Peripheral blood mononuclear cell (primary cell): ENCODE measurements around a stretch of chr5.

DNA sequence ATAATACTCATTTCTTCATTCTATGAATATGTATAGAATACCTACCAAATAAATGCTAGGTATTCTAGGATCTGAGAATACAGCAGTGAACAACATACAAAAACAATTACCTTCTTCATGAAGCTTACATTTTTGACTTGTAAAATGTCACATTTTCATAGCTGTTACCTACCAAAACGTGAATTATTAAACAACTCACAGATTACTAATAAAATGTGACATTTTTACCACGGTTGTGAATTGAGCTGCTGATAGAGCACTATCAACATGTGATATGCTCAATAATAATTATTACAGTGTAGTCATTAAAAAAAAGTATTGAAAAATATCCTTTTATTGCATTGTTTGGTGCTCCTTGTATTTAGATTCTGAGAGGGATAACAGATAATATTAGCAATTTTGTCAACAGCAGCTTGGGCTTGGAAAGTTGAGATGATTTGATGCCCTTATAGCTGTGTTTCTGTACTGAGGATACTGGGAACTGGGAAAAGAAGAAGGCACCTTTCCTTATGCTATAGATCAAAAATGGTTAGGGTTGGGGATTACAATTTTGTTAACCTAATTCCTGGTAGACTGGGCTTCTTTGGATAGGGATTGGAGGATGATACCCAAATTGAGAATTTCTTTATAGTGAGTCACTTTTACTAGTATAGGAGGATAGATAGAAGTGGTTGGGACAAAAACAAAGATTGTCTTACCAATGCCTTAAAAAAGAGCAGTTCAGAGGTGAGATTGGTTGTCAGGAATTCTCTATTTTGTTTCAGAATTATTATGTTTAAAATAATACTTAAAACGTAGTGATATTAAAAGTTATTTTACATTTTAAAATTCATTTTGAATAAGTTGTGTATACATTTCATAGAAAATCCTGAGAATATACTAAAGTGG is 38.2 kb downstream of the TENT2 start:
- PRO-cap, 8 experiments: no peak in any of the 8 experiments

- PRO-cap, 8 experiments: no peak in any of the 8 experiments
Measured at GRCh38 chr5:79690667-79691798, 1.4 kb downstream of the CMYA5 start.

GRCh38 chr5:79697144-79697794 is 7.6 kb downstream of the CMYA5 start:
- PRO-cap, 8 experiments: no peak in any of the 8 experiments

DNA sequence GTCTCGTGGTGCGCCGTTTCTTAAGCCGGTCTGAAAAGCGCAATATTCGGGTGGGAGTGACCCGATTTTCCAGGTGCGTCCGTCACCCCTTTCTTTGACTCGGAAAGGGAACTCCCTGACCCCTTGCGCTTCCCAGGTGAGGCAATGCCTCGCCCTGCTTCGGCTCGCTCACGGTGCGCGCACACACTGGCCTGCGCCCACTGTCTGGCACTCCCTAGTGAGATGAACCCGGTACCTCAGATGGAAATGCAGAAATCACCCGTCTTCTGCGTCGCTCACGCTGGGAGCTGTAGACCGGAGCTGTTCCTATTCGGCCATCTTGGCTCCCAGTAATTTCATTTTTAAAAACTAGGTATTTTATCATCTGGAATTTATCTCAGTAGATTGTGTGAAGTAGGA is 95.0 kb downstream of the CMYA5 start:
- PRO-cap, 8 experiments: no peak in any of the 8 experiments

GRCh38 chr5:80133060-80133394 is 97.9 kb downstream of the THBS4 start:
- PRO-cap, 8 experiments: peak in 5 of 8 experiments; most common minus-strand start chr5:80133113 (in 3)

DNA sequence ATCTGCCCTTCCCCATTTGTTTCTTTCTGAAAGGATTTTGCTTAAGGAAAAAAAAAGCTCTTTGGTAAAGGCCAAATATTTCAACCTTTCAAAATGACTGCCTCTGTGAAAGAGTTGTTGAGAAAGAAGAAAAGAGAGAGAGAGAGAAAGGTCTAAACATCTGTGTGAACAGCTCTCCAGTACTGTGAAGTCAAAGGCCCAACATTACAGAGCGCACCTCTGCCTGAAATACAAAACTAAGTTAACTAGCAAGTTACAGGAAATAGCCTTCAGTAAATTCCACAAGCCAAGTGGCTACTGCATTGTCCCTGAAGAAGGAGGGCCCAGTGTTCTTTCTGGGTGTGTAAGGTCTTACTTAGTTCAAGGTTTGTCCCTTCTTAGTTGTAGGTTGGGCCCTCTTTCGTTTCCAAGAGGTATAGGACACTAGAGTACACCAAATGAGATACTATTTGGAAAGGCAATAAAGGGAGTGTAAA is 104.4 kb downstream of the THBS4 start:
- PRO-cap, 8 experiments: no peak in any of the 8 experiments

DNA sequence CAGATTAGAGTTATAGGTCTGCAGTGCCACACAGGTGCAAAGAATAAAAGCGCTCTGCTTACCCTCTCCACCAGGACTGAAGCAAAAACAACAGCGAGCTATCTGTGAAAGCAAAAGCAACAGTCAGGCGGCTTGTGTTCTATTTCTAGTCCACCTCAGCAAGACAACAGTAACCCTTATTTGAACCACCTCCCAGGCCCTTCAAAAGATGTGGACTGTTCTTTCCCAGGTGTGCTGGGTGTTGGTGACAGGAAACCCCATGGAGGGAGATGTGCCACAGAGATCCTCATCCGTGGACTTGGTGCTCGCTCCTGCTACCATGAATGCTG is 108.7 kb downstream of the SERINC5 start:
- PRO-cap, 8 experiments: no peak in any of the 8 experiments

DNA sequence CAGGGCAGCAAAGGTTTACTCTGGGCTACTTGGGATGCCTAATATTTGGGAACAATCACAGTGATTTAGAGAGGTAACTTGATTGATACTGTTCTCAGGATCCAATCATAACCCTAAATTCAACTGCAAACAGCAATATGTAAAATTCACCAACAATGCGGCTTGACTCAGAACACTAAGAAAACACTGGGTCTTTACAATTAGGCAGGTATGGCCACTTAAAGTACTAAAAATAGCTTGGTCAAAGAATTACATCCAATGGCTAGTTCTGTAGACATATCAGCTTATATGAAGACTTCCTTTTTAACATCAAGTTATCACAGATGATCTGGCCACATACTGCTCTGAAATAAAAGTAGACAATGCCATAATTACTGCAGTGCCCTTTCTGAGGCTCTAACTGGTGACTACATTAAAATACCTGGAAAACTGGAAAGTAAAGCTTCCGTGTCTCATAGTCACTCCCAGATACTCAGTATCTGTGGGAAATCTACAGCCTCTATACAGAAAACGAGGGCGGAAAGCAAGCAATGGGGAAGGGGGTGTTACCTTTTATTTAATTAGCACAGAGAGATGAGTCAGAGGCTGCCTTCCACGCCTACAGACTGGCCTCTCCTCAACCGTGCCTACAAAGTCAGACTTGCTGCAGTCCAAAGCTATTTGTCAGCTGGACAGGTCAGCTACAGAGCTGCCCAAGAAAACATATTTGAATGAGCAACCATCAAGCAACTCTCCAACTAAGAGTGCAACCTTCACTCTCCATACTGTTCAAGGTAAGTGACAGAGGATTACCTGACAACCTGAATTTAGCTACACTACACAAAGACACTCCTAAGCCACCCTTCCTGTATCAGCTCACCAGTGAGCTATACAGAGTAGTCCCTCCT is 8.7 kb downstream of the SERINC5 start:
- PRO-cap, 8 experiments: peak in 2 of 8 experiments; most common plus-strand start position 660 of the sequence (in 2)

DNA sequence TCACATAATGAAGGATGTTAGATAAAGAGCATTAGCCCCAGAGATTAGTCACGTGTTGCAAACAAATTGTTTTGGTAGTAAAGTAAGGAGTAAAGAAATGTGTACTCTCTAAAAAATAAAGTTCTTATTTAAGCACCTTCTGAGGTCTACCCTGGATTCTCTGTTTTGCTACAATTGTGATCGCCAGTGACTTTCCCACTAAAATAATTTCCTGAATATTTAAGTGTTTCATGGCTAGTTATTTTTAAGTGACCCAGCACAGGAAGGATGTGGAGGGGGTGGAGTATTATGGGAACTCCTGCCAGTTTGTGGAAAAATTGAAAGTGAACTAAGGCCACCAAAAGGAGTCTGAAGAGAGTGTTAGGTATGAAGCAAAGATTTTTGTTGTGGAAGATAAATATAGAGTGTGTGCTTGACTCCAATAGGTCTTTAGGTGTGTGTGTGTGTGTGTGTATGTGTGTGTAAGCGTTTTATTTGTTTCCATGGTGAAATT is 25.4 kb downstream of the RASGRF2 start:
- PRO-cap, 8 experiments: no peak in any of the 8 experiments

DNA sequence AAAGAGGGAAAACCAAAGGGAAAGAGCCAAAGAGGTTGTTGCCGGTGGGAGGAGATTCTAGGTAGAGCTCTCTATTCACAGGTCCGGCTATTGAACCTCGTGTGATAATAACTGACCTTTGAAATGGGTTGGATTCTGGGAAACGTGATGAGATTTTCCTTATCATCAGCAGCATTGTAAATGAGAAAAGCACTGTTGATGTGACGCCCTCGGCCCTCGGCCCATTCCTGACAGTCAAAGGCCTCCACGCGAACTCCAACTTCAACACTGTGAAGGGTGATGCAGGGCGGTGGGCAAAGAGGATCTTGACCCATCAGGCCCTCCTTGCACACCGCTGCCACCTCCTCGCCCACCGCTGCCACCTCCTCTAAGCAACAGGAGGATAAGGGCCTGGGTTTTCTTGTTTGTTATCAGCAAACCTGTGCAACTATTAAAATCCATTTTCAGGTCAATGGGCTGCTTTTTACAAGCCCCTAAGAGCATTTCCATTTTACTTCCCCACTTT is 43.4 kb downstream of the ZCCHC9 start:
- PRO-cap, 8 experiments: no peak in any of the 8 experiments

GRCh38 chr5:81361468-81362122 is 32.3 kb downstream of the ACOT12 start:
- PRO-cap, 8 experiments: no peak in any of the 8 experiments

- PRO-cap, 8 experiments: no peak in any of the 8 experiments
Measured at GRCh38 chr5:81397223-81397685, 3.3 kb upstream of the ACOT12 start.

- PRO-cap, 8 experiments: no peak in any of the 8 experiments
Measured at GRCh38 chr5:81422616-81423165, 28.8 kb upstream of the ACOT12 start.

GRCh38 chr5:81632396-81633278 is 118.3 kb downstream of the SSBP2 start:
- PRO-cap, 8 experiments: no peak in any of the 8 experiments

DNA sequence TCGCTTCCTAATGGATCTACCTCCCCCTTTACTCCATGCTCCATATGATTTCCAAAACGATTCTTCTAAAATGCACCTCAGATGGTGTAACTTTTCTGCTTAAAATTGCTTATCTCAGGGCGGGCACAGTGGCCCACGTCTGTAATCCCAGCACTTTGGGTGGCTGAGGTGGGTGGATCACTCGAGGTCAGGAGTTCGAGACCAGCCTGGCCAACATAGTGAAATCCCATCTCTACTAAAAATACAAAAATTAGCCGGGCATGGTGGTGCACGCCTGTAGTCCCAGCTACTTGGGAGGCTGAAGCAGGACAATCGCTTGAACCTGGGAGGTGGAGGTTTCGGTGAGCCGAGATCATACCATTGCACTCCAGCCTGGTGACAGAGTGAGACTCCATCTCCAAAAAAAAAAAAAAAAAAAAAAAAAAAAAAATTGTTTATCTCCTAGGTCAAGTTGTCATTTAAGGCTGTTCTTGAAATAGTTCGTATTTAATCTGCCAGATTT is 12.1 kb downstream of the SSBP2 start:
- PRO-cap, 8 experiments: no peak in any of the 8 experiments

- PRO-cap, 8 experiments: no peak in any of the 8 experiments
Measured at GRCh38 chr5:81755218-81755746, 4.4 kb upstream of the SSBP2 start.

DNA sequence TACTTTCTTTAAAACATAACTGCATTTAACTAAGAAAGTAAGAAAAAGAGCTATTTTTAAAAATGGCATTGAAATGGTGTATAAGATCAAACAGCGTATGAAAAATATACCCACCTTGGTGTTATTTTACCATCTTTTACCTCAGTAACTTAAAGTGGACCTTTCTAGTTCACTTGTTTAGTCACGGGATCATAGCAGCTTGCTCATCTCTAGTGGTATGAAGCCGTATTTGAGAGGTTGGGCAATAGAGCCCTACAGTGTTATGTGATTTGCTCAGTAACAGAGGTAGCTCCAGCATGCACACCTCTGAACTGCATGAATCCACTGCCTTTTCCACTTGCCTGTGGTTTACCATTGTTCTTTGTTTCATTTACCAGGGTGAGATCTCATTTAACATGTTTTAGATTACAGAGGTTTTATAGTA is 134.3 kb downstream of the ATG10 start:
- PRO-cap, 8 experiments: no peak in any of the 8 experiments

DNA sequence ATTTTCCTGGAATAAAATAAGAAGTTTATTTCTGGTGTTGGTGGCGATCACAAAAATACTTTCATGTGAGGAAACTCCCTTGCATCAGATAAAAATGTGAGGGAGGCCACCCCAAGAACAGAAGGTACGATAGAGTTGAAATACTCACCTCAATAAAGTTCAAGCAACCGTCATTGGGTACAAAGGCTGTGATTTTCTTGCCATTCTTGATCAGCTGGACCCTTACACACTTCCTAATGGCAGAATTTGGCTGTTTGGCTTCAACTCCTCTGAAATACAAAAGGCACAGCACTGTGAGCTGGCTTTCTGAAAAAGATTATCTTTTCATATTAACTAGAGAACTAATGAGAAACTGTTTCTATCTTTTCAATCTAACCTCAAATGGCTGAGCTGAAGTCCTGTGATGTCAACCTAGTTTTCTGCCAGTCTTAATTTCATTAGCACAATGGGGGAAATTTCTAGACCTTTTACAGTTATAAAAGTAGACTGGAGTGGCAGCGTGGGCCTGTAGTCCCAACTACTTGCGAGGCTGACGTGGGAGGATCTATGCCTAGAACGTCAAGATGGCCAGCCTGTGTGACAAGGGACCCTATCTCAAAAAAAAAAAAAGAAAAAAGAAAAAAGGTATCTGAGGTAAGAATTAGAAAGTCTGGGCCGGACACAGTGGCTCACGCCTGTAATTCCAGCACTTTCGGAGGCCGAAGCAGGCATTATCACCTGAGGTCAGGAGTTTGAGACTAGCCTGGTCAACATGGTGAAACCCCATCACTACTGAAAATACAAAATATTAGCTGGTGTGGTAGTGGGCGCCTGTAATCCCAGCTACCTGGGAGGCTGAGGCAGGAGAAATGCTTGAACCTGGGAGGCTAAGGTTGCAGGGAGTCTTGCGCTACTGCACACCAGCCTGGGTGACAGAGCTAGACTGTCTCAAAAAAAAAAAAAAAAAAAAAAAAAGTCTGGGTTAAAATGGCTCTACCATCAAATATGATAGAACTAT is 1.6 kb downstream of the RPS23 start:
- PRO-cap, 8 experiments: no peak in any of the 8 experiments

DNA sequence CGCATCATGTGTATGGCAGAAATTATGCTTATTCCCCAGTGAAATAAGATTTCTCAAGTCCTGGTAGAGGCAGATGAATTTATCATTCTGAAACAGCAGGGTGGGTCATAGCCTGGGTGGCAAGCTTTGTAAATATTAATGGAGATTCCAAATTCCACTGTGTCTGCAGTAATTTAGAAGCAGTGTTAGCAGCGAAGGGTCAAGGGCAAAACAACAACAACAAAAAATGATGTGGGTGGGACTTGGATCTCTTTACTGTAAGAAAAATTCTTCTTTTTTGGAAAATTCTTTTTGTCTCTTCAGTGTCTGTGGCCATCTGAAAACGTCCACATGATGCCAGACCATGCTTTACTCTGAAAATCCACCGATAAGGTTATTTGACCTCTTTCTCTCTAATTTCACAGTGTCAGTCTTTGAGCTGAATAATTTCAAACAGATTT is 106.0 kb upstream of the RPS23 start:
- PRO-cap, 8 experiments: no peak in any of the 8 experiments

GRCh38 chr5:83472375-83473370 is 1.1 kb downstream of the VCAN start:
- PRO-cap, 8 experiments: peak in 1 of 8 experiments; most common plus-strand start chr5:83473236 (in 1); most common minus-strand start chr5:83473154 (in 1)